Gastrocnemius medialis (tissue), 3 donors: ENCODE measurements around the genes HIGD1C, DAZAP2 and TAMALIN.

DNA sequence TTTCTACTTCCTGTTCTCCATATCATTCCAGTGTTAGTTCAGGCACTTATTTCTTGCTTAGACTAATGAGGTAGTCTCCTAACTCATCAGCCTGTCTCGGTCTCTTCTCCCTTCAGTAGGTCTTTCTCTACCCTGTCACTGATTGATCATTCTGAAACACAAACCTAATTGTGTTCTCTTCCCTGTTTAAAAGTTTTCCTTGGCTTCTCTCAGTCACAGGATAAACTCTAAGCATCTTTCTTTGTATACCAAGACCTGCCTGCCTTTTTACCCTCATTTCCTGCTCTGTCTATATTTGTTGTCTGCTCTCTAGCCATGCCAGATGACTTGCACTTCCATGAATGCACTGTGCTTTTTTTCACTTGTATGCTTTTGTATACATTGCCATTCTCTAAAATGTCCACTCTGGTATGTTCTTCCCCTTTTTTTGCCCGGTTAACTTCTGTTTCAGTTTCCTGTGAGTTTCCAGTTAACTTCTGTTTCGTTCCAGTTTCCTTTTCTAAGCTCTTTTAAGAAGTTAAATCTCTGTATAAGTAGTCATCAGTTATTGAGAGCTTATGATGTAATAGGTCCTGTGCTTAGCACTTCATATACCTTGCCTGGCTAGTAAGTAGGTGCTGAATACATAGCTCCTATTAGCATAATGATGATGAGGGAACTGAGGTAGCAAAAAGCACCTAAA lies 12.8 kb downstream of the DIP2B start:
- PRO-cap = no peak
- RAMPAGE, long total RNA, 3 experiments = no peak in any of the 3 experiments

DNA sequence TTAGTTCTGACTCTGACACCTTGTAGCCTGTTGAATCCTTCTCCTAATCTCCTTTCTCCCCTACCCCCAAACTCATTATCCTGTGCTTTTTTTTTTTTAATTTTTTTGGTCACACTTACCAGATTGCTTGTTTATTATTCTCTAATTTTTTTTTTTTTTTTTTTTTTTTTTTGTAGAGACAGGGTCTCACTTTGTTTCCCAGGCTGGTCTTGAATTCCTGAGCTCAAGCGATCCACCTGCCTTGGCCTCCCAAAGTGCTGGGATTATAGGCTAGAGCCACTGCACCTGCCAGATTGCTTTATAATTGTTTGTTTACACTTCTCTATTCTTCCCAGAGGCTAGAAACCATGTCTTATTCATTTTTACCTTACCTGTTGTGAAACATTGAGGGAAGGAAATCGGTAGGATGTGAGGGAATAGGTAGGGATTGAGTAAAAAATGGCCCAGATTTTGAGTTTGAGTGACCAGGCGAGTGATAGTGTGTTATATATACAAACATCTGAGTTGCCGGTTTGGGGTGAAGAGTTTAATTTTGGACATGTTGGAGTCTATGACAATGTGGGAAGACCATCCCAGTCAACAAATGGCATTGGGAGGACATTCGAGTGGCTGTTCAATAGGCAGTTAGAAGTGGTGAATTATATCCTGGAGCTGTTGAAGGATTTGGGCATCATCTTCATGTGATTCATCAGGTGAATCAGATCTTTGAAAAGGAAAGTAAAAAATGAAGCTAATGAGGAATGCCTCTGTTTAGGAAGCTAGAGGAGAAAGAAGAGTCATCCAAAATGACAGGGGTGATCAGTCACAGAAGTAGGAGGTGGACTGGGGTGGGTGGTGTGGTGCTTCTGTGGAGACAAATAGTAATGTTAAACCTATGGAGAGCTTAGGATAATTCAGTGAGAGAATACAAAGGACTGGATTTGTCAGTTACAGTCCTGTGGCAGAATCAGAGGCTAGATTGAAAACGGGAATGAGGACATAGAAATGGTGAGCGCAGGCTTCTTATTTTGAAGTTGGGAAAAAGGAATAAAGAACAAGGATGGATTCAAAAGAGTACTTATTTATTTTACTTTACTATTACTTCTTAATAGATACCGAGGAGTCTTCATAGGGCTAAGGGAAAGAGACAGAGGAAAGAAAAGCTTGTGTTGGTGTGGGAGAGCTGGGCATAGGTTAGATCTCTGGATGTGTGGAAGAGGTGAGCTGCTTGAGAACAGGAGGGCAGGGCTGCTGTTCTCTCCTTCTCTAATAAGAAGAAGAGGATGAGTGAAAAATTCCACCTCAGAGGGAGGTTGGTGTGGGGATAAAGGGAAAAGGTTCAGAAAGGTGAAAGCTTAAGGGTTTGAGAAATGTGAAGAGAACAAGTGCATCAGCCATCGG lies 32.7 kb downstream of the DIP2B start:
- PRO-cap = no peak
- RAMPAGE, long total RNA, 3 experiments = no peak in any of the 3 experiments

- PRO-cap = no peak
- RAMPAGE, long total RNA, 3 experiments = no peak in any of the 3 experiments
These were observed 50.6 kb downstream of the DIP2B start for GRCh38 chr12:50555375-50555833.

- PRO-cap = no peak
- RAMPAGE, long total RNA, 3 experiments = no peak in any of the 3 experiments
These were observed 2.0 kb downstream of the METTL7A start for GRCh38 chr12:50926858-50927238.

GRCh38 chr12:50952351-50952678 lies at the start of gene HIGD1C:
TSS of gene HIGD1C (plus strand) at chr12:50952544.
- PRO-cap = no peak
- RAMPAGE, long total RNA, 3 experiments = no peak in any of the 3 experiments

GRCh38 chr12:51064051-51064823 lies 16.1 kb downstream of the LETMD1 start:
- PRO-cap = no peak
- RAMPAGE, long total RNA, 3 experiments = no peak in any of the 3 experiments

GRCh38 chr12:51124525-51125242 lies 41.3 kb upstream of the CSRNP2 start:
- PRO-cap = no peak
- RAMPAGE, long total RNA, 3 experiments = no peak in any of the 3 experiments

DNA sequence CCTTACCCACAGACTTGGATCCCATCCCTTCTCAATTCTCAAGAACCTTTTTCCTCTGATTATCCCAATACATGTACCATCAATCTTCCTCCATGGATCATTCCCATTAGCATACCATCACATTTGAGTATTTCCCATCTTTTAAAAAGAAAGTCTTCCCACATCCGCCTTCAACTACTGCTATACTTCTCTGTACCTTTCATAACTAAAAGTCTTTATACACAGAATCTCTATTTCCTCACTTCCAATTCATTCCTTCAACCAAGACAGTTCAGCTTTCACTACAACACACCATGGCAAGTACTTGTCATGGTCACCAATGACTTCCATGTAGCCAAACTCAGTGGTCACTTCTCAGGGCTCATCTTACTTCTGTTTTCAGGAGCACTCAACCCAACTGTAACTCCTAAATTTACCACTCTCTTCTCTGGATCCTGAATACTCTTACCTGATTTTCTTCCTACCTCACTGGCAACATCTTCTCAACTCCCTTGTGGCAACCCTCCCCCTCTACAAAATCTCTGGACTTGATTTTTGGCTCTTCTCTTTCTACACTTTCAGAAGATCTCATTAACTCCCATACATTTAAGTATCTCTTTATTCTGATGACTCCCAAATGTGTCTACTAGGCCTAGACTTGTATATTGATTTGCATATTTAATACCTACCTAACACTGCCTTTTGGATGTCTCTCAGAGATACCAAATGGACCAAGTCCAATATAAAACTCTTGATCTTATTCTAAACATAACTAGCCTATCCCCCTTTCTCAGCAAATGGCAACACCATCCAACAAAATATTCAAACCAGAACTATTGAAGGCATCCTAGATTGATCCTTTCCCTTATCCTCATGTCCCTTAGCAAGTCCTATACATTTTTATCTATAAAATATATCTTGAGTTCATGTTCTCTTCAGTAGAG lies 30.1 kb downstream of the TFCP2 start:
- PRO-cap = no peak
- RAMPAGE, long total RNA, 3 experiments = no peak in any of the 3 experiments

GRCh38 chr12:51191365-51191881 lies 18.5 kb upstream of the TFCP2 start:
- PRO-cap = no peak
- RAMPAGE, long total RNA, 3 experiments = no peak in any of the 3 experiments

DNA sequence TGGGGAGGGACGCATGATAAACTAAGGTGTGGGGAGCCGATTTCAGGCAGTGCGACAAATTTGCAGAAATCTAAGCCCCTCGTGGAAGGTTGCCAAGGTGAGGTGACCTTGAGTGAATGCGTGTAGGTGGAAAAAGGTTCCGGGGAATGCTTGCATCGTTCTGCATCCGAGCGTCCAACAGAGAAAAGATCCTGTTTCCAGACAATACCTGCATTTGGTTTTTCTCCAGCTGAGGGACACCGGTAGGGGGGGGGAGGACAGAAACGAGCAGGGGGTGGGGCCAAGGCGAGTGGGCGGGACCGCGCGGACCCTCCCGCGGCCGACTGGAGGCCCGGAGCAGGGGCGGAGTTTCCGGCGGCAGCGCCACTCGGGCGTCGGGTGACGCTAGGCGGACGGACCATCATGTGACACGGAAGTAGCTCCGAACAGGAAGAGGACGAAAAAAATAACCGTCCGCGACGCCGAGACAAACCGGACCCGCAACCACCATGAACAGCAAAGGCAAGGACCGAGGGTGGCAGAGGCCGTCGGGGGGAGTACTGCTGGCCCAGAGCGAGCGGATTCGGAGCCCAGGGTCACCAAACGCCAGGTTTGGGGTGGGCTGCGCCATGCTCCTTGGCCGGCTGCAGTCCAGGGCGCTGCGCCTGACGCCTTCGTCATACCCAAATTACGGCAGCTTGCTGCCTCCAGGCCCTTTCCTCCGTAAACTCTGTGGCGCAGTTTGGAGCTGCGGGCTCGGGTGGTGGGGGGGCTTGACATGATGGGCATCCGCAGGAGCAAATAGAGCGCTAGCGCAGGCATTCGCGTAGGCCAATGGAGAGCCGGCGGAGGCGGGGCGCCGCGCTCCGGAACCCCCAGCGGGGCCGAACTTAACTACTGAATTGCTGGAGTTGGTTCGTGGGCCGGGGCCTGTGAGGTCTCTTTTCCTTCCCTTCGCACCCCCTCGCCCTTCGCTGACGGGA lies at the start of gene DAZAP2:
DAZAP2 (plus strand) TSS at position 407 of the 962 bp plus-strand sequence.
- PRO-cap = bidirectional peak, plus-strand start at position 410 of the sequence, minus-strand start at position 380 of the sequence; bidirectional peak, plus-strand start at position 876 of the sequence, minus-strand start at position 711 of the sequence
- RAMPAGE, long total RNA, 3 experiments = start-site peak on the plus strand in 3 of 3 experiments, centred at positions 431 to 439 of the sequence, 686 to 1,104 reads per replicate

DNA sequence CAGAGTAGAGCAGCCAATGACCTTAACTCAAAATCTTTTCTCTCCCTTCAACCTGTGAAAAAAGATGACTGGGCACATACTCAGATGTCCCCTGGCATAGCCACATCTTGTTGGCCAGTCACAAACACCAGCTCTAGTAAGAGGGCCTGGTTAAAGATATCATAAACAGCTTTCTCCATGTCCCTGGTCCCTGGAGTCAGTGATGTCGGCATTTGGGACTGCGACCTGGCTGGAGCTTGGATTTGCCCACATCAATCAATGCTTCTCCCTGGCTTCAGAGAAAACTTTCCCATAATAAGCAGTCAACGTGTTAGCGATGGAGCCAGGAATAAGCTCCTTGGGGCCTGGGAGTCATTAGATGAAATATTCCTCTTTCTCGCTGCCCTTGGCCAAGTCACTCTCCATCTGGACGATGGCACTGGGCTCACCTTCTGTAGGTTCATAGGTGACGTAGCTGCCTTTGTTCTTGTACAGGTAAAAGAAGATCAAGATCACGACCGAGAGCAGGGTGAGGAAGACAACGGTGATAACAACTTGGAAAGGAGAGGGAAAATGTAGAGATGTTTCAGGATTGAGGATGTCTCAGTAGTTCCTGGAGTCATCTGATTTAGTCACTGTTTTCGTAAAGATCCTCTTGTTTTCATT lies 7.1 kb downstream of the DAZAP2 start:
- PRO-cap = no peak
- RAMPAGE, long total RNA, 3 experiments = no peak in any of the 3 experiments

DNA sequence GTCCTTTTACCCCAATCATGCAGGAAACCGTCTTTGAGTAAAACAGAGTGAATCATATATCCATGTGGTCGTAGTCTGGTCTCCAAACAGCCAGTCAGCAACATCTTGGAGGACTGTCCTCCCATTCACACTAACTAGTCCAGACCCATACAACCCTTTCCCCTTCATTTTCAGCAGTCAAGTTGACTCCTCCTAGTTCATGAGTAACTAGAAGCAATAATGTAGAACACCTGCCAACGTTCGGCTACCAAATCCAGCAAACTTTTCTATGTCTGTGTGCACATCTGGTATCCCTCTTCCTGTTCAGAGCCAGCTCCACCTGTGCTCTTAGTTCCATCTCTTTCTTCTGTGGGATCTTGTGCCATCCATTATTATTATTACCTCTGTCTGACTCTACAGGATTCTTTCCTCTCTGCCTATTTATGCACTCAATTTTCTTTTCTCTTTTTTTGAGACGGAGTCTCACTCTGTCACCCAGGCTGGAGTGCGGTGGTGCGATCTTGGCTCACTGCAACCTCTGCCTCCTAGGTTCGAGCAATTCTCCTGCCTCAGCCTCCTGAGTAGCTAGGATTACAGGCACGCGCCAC lies 10.9 kb upstream of the BIN2 start:
- PRO-cap = no peak
- RAMPAGE, long total RNA, 3 experiments = no peak in any of the 3 experiments

DNA sequence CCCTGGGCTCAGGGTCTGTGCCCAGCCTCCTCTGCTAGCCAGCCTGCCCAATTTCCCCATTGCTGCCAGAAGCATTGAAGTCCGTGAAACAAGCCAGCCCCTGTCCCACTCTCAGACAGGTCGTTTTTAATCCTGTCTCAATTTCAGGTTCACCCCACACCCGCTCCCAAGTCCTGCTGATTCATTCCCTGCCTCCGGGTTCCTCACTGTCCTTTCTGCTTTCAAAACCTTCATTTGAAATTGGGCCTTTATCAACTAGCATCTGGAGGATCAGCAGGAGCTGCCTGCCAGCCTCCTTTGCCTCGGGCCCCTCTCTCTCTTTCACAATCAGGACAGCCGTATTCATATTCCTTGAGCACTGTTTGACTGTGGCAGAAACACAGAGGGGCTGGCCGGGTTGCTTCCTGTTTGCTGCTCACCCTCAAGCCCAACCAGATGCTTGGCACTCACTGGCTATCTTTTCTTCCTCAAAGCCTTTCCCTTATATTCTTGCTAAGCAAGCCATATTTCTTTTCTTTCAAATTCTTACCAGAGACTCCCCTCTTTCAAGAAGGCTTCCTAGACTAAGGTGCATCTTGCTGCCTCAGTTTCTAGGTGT lies 3.1 kb downstream of the GALNT6 start:
- PRO-cap = no peak
- RAMPAGE, long total RNA, 3 experiments = no peak in any of the 3 experiments

GRCh38 chr12:51687097-51687812 lies 96.2 kb downstream of the SCN8A start:
- PRO-cap = no peak
- RAMPAGE, long total RNA, 3 experiments = no peak in any of the 3 experiments

DNA sequence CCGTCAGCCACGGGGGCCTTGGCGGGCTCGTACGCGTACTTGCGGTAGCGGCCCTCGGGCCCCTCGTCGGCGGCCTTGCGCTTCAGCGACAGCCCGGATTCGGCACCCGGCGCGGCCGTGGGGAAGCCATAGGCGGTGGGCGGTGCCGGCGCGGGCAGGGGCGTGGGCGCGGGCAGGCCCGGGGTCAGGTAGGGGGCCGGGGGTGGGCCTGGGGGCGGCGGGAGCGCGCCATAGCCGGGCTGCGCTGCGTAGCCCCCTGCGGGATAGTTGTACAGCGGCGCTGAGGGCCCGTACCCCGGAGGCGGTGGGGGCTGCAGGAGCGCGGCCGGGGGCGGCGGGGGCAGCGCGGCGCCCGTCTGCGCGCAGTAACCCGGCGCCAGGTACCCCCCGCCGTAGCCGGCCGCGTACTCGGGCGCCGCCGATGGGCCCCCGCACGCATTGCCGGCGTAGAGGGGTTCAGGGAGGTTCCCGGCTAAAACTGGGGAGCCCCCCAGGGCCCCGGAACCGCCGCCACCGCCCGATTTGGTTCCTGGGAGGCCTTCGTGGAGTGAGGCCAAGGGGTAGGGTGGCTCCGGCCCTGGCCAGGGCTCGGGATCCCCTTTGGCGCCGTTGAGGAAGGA lies 6.9 kb upstream of the TMDD1 start:
- PRO-cap = no peak
- RAMPAGE, long total RNA, 3 experiments = no peak in any of the 3 experiments

- PRO-cap = no peak
- RAMPAGE, long total RNA, 3 experiments = no peak in any of the 3 experiments
These were observed 302 bp downstream of the FIGNL2 start for GRCh38 chr12:51848259-51848573.

DNA sequence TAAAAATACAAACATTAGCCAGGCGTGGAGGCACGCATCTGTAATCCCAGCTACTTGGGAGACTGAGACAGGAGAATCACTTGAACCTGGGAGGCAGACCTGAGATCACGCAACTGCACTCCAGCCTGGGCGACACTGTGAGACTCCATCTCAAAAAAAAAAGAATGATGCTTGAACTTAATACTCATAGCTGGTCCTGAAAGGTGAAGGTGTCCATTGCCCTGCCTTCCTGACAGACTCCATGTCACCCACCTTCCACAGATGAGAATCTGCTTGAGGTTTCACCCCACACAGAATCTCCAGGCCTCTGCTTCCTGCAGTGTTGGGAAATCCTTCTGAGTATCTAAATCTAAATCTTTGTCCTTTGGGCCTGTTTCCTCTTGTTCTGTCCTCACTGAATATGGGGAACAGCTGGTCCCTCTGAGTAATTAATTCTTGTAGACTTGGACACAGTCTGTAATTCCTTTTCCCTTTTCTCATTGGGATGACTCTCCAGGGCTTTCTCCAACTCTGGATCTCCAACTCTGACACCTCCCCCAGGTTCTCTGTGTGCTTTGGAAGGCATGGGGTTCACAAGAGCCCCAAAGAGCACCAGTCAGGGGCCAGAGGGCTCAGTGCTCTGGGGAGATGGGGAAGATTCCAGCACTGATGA lies 2.4 kb upstream of the ACVRL1 start:
- PRO-cap = no peak
- RAMPAGE, long total RNA, 3 experiments = no peak in any of the 3 experiments

DNA sequence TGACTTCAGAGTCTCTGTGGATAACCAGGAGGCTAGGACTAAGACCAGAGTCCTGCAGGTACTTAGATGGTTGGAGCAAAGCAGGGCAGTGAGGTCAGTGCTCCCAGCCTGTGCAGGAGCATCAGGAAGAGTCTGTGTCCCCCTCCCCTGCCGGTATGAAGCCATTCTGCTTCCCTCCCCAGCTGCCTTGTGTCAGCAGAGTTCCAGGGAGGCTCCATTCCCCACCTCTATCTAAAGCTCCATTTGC lies 1.0 kb upstream of the ACVRL1 start:
- PRO-cap = no peak
- RAMPAGE, long total RNA, 3 experiments = no peak in any of the 3 experiments

DNA sequence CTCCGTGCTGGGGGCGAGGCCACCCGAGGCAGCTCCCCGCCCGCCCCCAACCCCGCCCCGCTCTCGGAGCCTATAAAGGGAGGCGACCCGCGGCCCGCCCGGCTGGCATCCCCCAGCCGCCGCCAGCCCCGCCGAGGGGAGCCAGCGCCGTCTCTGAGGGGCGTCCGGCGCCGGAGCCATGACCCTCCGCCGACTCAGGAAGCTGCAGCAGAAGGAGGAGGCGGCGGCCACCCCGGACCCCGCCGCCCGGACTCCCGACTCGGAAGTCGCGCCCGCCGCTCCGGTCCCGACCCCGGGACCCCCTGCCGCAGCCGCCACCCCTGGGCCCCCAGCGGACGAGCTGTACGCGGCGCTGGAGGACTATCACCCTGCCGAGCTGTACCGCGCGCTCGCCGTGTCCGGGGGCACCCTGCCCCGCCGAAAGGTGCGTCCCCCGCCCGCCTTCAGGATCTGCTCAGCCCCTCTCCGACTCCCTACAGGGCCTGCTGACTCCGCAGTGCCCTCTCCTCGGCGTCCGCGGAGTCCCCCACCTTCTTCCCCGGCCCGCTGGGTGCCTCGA lies at the start of gene TAMALIN:
TAMALIN (plus strand) TSS at position 105 of the 559 bp plus-strand sequence.
- PRO-cap = bidirectional peak, plus-strand start at position 105 of the sequence, minus-strand start outside the sequence
- RAMPAGE, long total RNA, 3 experiments = start-site peak on the plus strand in 2 of 3 experiments, centred at positions 103 to 384 of the sequence, 5 to 6 reads per replicate

DNA sequence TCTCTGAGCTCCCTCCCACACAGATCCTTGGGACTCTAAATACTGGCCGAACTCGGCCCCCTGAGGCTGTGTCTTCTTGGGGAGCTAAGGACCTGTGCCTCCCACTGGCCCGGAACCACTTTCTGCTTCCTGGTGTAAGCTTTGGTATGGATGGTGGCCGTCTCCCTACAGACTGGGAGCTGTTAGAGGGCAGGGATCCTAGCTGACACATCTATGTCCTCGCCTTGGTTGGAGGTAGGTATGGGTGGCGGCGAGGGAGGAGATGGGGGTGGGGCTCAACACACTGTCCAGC lies 15.9 kb downstream of the TAMALIN start:
- PRO-cap = no peak
- RAMPAGE, long total RNA, 3 experiments = no peak in any of the 3 experiments